ENCODE measurements around a stretch of chr10.

GRCh38 chr10:71807488-71808617 lies 34.5 kb upstream of the VSIR start:
- RRBS: 92% methylated on average over 5 of the region's 24 CpGs
CAGE:
- cytosol, long polyA plus RNA: no peak
- long polyA plus RNA: no peak
- nucleus, long polyA plus RNA: no peak

DNA sequence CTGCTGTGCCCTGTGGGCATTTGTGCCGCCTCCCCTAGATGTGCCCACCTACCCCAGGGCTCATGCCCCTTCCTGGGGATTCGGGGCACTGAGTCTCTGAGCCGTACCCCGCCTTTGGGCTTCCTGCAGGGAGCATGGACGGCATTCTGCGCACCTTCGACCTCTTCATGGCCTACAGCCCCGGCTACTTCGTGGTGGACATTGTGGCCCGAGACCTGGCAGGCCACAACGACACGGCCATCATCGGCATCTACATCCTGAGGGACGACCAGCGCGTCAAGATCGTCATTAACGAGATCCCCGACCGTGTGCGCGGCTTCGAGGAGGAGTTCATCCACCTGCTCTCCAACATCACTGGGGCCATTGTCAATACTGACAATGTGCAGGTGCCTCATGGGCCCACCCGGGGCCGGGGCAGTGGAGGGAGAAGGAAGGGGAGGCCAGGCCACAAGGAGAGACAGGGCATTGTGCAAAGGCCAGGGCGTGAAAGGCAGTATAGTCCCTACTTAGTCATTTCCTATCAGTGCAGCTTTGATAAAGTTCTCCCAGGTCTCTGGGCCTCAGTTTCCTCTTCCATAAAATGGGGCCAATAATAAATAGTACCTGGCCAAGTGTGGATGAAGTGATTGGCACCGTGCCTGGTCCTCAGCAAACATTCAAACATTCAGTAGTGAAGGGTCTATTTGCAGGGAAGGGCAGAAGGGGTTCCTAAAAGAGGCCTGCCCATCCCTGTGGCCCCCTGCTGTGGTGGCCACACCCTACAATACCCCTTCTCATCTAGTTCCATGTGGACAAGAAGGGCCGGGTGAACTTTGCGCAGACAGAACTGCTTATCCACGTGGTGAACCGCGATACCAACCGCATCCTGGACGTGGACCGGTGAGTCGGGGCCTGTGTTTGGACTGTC lies 36.6 kb upstream of the VSIR start:
- RRBS: 94% methylated on average over 7 of the region's 36 CpGs
CAGE:
- cytosol, long polyA plus RNA: no peak
- long polyA plus RNA: no peak
- nucleus, long polyA plus RNA: no peak

GRCh38 chr10:71921429-71922230 lies 42.6 kb upstream of the CHST3 start:
- RRBS: no CpG with 5 or more reads among the region's 5 CpGs
CAGE:
- cytosol, long polyA plus RNA: no peak
- long polyA plus RNA: no peak
- nucleus, long polyA plus RNA: no peak

DNA sequence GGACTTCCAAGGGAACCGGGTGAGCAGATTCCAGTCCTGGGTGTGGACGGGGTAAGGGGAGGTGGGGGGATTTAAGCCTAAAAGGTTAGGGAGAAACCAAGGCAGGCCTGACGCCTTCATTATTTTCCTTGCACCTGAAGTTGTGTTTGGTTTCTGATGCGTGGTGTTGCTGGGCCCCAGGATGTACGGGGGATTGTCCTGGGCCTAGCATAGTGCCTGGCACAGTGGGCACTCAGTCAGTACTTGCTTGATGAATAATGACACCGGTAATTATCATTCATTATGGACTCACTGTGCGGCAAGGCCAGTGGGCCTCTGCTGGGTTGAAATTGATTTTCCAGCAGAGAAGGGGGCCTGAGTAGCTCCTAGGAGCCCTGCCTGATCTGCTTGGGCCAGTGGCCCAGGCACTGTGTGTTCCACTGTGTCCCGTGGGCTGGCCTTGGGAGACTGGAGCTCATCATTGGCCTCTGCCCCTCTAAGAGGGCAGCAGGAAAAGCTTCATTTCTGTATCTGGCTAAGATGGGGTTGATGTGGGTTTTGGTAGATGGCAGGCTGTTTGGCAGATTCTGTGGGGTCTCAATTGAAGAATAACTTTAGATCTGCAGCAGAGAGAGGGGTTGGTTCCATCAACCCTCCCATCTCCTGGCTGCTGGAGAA lies 1.4 kb downstream of the CHST3 start:
- RRBS: no CpG with 5 or more reads among the region's 8 CpGs
CAGE:
- cytosol, long polyA plus RNA: no peak
- long polyA plus RNA: no peak
- nucleus, long polyA plus RNA: no peak

DNA sequence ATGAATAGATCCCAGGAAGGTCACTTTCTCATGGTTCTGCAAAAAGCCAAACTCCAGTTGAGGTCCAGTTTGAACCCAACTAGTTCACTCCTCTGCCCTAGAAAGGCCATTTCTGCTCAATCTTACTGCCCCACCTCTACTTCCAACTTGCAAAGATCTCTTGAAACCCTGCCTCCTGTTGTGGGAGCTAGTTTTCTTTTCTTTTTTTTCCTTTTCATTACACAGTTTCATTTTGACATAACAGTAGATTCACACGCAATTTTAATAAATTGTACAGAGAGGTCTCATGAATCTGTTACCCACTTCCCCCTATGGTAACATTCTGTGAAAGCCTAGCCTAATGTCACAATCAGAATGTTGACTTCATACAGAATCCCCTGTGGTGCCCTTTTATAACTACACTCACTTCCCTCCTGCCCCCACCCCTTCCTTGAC lies 21.3 kb downstream of the CHST3 start:
- RRBS: no CpG with 5 or more reads among the region's 1 CpG
CAGE:
- cytosol, long polyA plus RNA: no peak
- long polyA plus RNA: no peak
- nucleus, long polyA plus RNA: no peak

- RRBS: no CpG with 5 or more reads among the region's 10 CpGs
CAGE:
- cytosol, long polyA plus RNA: no peak
- long polyA plus RNA: no peak
- nucleus, long polyA plus RNA: no peak
Measured at GRCh38 chr10:72060533-72060951, 27.8 kb downstream of the SPOCK2 start.

GRCh38 chr10:72068600-72069076 lies 19.7 kb downstream of the SPOCK2 start:
- RRBS: 76% methylated on average over 1 of the region's 10 CpGs
CAGE:
- cytosol, long polyA plus RNA: no peak
- long polyA plus RNA: no peak
- nucleus, long polyA plus RNA: no peak

- RRBS: no CpG with 5 or more reads among the region's 5 CpGs
CAGE:
- cytosol, long polyA plus RNA: no peak
- long polyA plus RNA: no peak
- nucleus, long polyA plus RNA: no peak
Measured at GRCh38 chr10:72235765-72236494, 19.9 kb upstream of the ASCC1 start.

GRCh38 chr10:72257091-72257443 lies 16.7 kb upstream of the DDIT4 start:
- RRBS: no CpG with 5 or more reads among the region's 2 CpGs
CAGE:
- cytosol, long polyA plus RNA: no peak
- long polyA plus RNA: no peak
- nucleus, long polyA plus RNA: no peak

- RRBS: 3% methylated on average over 2 of the region's 43 CpGs
CAGE:
- cytosol, long polyA plus RNA: no peak
- long polyA plus RNA: no peak
- nucleus, long polyA plus RNA: no peak
Measured at GRCh38 chr10:72260356-72261443, 13.0 kb upstream of the DDIT4 start.

DNA sequence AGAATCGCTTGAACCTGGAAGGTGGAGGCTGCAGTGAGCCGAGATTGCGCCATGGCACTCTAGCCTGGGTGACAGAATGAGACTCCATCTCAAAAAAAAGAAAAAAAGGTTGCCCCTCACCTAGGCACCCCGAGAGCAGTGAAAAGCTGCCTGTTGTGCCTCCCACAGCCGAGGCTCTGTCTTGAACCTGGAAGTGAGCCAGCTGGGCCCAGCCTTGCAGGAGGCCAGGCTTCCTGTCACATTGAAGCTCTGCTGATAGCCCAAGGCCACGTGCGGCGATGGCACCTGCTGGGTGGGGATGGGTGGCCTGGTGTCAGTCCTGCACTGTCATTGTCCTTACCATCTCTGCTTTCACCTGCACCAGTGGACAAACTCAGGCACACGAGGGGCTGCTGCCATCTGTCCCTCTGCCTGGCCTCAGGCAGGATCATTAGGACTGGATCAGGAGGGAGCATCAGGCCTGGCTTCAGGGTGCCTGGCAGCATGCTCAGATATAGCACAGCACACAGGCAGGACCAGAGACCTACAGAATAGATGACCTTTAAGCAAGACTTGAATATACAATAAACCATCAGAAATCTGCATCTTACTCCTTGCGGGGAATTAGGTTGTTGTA lies 37.7 kb downstream of the DNAJB12 start:
- RRBS: no CpG with 5 or more reads among the region's 10 CpGs
CAGE:
- cytosol, long polyA plus RNA: no peak
- long polyA plus RNA: no peak
- nucleus, long polyA plus RNA: no peak

DNA sequence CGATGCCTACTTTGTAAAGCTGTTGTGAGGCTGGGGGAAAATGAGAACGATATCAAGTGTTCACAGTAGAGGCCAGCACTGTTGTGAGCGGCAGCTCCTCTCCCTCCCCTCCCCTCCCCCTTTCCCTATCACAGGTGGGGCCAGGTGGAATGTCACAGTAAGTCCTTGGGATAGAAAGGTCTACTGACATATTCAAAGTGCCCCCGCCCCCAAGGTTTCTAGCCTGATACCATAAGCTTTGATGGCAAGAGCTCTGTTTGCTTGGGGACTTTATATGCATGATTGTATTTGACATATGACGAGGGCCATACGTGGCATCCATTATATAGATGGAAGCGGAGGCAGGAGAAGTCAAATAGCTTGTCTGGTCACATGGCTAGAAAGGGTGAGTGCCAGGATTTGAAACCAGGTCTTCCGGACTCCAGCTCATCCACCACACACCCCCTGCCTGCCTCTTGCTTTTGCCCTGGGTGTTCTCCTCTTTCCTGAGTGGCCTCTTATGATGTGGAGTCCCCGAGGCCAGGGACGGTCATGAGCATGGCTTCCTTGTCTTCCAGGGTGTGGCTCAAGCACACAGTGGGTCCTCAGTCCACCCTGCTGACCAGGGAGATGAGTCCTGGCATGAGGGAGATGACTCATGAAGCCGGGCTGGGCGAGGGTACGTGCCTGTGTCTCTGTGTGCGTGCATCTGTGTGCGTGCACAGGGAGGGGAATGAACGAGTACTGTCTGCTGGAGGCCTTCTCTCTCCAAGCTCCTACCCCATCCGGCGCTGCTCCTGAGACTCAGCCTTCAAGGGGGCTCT lies 32.9 kb downstream of the DNAJB12 start:
- RRBS: no CpG with 5 or more reads among the region's 18 CpGs
CAGE:
- cytosol, long polyA plus RNA: no peak
- long polyA plus RNA: no peak
- nucleus, long polyA plus RNA: no peak

- RRBS: no CpG with 5 or more reads among the region's 7 CpGs
CAGE:
- cytosol, long polyA plus RNA: no peak
- long polyA plus RNA: no peak
- nucleus, long polyA plus RNA: no peak
Measured at GRCh38 chr10:72322440-72322944, 32.2 kb downstream of the DNAJB12 start.

- RRBS: no CpG with 5 or more reads among the region's 14 CpGs
CAGE:
- cytosol, long polyA plus RNA: no peak
- long polyA plus RNA: no peak
- nucleus, long polyA plus RNA: no peak
Measured at GRCh38 chr10:72329172-72330251, 25.2 kb downstream of the DNAJB12 start.

DNA sequence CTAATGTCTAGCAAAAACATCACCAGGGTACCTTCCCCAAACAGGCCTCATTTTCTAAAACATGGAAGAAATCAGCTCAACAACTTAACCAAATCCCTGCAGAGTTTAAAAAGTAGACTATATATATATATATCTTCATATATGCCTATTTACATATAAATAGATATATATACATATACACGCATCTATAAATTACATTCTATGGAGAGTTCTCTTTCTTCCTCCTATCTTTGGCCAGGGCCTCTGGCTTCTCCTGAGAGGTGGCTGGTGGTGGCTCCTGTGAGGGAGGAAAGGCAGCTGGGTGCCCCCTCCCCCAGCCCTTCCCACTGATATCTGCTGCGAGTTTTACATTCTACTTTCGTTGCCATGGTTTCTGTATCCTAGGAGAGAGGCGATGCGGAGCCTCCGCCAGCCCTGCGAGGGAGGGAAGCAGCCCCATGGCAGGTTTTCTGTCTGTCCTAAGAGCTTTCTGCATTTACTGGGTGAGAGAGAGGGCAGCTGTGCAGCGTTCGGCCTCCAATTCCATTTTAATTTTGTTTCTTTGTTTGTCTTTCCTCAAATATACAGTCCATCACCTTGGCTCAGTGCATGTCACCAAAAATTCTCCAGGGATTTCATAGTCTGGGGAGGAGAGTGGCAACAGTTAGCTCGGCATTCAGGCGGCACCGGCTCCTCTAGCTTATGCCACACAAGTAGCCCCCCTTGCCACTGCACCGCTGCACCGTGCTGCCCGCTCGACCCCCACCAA lies 20.5 kb downstream of the DNAJB12 start:
- RRBS: no CpG with 5 or more reads among the region's 16 CpGs
CAGE:
- cytosol, long polyA plus RNA: no peak
- long polyA plus RNA: no peak
- nucleus, long polyA plus RNA: no peak

GRCh38 chr10:72350621-72351339 lies 3.9 kb downstream of the DNAJB12 start:
- RRBS: no CpG with 5 or more reads among the region's 6 CpGs
CAGE:
- cytosol, long polyA plus RNA: no peak
- long polyA plus RNA: no peak
- nucleus, long polyA plus RNA: no peak

DNA sequence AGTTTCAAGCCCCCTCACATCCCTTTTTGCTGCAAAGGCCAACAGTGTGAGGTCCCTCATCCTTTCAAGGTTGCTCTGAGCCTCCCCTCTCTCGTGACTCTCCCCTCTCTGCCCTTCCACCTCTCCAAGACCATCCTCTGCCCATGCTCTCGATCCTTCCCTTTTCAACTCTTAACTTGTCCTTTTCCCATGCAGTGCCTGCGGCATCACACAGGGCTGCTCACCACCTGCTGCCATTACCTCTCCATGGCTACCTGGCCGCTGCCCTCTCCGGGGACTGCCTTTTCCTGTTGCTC lies 3.4 kb downstream of the DNAJB12 start:
- RRBS: no CpG with 5 or more reads among the region's 5 CpGs
CAGE:
- cytosol, long polyA plus RNA: no peak
- long polyA plus RNA: no peak
- nucleus, long polyA plus RNA: no peak

GRCh38 chr10:72735937-72736819 lies 44.2 kb downstream of the MCU start:
- RRBS: no CpG with 5 or more reads among the region's 3 CpGs
CAGE:
- cytosol, long polyA plus RNA: no peak
- long polyA plus RNA: no peak
- nucleus, long polyA plus RNA: no peak

GRCh38 chr10:72806631-72807317 lies 86.8 kb upstream of the OIT3 start:
- RRBS: no CpG with 5 or more reads among the region's 2 CpGs
CAGE:
- cytosol, long polyA plus RNA: no peak
- long polyA plus RNA: no peak
- nucleus, long polyA plus RNA: no peak

- RRBS: no CpG with 5 or more reads among the region's 9 CpGs
CAGE:
- cytosol, long polyA plus RNA: no peak
- long polyA plus RNA: no peak
- nucleus, long polyA plus RNA: no peak
Measured at GRCh38 chr10:72808228-72808839, 85.2 kb upstream of the OIT3 start.

Measured in H1 (cell line).